Upper lobe of left lung (tissue), 5 donors: ENCODE results near the gene PITPNB.

- PRO-cap, 2 experiments: no peak in any of the 2 experiments
- RAMPAGE, long total RNA, 4 experiments: no peak in any of the 4 experiments
Measured at GRCh38 chr22:27110816-27111510, 489.2 kb downstream of the CRYBA4 start.

DNA sequence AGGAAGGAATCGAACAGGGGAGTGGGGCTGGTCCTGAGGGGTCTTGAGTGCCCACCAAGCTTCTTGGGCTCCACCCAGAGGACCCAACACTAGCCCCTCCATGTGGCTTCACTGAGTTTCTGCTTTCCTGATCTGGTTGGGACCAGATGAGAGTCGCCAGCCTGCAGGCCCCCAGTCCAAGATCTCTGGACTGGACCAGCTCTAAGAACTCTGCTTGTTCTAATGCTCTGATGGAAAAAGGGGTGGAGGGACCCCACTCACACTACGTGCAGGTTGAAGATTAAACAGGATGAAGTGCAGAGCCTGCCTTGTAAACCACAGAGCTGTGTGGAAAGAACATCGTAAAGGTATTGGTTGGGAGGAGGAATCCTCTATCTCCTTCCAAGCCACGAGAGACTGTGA, 581.5 kb downstream of the MN1 start:
- PRO-cap, 2 experiments: no peak in any of the 2 experiments
- RAMPAGE, long total RNA, 4 experiments: no peak in any of the 4 experiments

GRCh38 chr22:27651404-27651888, 150.1 kb downstream of the MN1 start:
- PRO-cap, 2 experiments: peak in 1 of 2 experiments; most common plus-strand start chr22:27651740 (in 1); most common minus-strand start chr22:27651596 (in 1)
- RAMPAGE, long total RNA, 4 experiments: no peak in any of the 4 experiments

GRCh38 chr22:27717963-27718668, 83.4 kb downstream of the MN1 start:
- PRO-cap, 2 experiments: peak in 1 of 2 experiments; most common plus-strand start chr22:27718533 (in 1); most common minus-strand start chr22:27718261 (in 1)
- RAMPAGE, long total RNA, 4 experiments: no peak in any of the 4 experiments

DNA sequence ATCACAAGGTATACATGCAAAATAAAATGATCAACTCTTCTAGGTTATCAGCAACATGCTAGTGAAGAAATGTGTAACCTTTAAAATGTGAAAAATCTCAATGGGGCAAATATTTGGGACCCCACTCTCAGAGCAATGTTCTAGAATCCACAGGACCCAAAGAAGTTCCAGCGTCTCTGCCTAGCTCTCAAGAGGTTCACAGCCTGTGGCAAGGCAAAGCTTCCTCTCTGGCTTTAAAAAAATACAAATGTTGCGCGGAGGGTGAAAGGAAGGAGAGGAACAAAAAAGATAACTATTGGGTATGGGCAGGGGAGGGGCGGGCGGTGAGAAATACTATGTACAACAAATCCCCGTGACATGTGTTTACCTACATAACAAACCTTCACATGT, 53.6 kb downstream of the PITPNB start:
- PRO-cap, 2 experiments: no peak in any of the 2 experiments
- RAMPAGE, long total RNA, 4 experiments: no peak in any of the 4 experiments

DNA sequence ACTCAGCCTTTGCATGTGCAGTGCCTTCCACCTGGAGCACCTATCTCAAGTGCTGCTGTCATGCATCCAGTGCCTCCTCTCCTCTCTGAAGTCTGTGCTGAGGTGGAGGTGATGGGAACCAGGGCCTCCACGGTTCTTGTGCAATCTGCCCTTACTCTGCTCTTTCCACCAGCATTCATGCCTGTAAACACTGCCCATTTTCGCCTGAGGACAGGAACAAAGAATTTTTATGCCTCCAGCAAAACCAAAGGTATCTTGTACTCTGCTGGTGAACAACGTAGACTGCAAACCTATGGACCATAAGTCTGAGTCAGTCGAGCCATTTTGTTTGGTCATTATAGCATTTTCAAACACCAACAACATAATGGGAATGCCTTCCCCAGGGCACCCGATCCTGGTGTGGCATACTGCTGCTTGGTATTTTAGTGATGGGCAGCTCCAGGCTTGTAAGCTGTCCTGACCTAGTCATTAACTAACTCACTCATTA, 26.9 kb downstream of the PITPNB start:
- PRO-cap, 2 experiments: no peak in any of the 2 experiments
- RAMPAGE, long total RNA, 4 experiments: no peak in any of the 4 experiments

- PRO-cap, 2 experiments: no peak in any of the 2 experiments
- RAMPAGE, long total RNA, 4 experiments: no peak in any of the 4 experiments
Measured at GRCh38 chr22:27907128-27908484, 11.4 kb downstream of the PITPNB start.

DNA sequence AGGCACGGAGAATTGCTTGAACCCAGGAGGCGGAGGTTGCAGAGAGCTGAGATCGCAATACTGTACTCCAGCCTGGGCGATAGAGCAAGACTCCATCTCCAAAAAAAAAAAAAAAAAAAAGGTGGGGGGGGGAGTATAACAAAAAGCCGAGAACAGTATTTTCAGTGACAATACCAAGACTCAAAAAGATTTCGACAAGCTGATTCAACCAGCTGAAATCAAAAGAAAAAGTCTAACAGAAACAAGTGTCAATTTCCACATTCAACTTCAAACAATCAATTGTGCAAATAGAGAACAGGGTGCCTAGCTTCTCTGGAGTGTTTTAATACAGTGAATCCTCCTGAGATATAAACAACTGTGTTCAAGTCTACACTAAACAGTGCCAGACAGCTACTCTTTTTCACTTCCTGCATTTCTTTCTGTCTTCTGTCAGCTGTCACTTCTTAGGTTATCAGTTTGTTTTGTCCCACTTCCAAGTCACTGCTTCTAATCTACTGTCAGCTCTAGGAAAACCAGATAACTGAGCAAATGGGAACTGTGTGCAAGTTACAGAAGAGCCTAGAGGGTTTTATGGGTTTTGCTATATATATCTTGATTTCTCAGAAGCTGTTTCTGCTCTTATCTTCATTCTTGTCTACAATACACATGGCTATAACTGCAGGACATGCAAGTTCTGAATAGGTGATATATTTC, 6.0 kb downstream of the PITPNB start:
- PRO-cap, 2 experiments: no peak in any of the 2 experiments
- RAMPAGE, long total RNA, 4 experiments: no peak in any of the 4 experiments

GRCh38 chr22:27918255-27919053, 602 bp downstream of the PITPNB start:
- PRO-cap, 2 experiments: peak in 2 of 2 experiments; most common plus-strand start chr22:27918910 (in 2); most common minus-strand start chr22:27918807 (in 2)
- RAMPAGE, long total RNA, 4 experiments: no peak in any of the 4 experiments

DNA sequence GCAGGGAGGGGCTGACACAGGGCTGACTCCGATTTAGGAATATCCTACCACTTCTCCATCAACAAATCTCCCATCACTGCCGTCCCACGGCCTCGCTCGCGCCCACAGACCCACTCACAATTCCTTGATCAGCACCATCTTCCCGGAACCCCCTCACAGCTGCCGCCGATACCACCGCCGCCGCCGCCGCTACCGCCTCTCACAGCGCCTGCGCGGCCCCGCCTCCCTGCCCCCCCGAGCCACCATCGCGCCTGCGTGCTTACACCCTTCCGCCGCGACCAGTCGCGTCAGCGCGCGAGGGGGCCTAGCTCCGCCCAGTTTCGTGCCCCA, at the start of gene PITPNB:
Gene PITPNB, minus strand, starts transcription at position 203 of the 330 bp plus-strand sequence.
- PRO-cap, 2 experiments: peak in 2 of 2 experiments; most common minus-strand start position 201 of the sequence (in 1)
- RAMPAGE, long total RNA, 4 experiments: start-site peak on the minus strand in 4 of 4 experiments, centred at positions 148 to 187 of the sequence, 37 to 142 reads per replicate

GRCh38 chr22:27930347-27930671, 11.3 kb upstream of the PITPNB start:
- PRO-cap, 2 experiments: no peak in any of the 2 experiments
- RAMPAGE, long total RNA, 4 experiments: no peak in any of the 4 experiments

DNA sequence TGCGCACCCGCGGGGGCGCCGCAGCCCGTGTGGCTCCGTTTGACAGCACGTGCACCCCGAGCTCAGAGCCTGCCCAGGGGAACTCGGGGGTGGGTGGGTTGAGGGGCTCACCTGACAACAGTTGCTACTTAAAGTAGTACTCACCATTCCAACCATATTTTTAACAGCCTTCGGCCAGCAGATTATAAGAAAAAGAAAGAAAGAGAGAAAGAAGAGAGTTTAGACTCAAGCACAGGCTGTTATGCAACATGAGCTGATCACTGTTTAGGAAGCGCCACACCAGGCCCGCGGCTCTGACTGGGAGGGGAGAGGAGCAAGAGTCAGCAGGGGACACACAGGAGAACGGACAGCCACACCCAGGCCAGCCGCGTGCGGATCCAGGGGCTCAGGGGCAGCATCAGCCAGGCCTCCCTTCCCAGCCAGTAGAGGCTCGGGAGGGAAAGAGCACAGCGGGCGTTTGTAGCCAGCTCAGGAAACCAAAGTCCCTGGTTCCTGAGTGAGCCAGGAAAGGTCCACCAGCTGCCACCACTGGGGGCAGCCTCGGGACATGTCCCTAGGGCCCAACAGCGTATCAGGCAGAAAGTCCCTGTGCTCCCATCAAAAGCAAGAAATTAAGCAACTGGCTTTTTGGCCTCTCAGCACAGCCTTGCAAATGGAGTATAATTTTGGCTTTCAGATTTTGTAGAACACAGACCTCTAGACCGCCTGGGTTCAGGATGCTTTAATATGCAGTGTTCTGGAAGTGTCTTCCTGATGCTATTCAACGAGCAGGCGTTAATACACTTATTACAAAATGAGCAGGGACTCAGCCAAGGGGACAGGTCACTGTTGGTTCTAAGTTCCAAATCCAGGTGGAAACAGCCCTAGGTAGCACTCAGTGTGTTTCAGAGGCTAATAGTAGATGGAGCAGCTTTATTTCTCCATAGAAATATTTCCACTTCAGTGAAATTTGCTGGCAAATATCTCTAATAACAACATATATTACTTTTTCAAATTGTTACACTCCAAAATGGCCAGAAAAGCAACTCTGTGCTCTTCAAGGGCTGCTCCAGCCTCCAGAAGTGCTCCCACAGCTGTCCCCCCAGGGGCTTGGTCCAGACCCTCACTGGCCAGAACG, 71.9 kb upstream of the PITPNB start:
- PRO-cap, 2 experiments: peak in 1 of 2 experiments; most common plus-strand start position 425 of the sequence (in 1); most common minus-strand start position 484 of the sequence (in 1)
- RAMPAGE, long total RNA, 4 experiments: no peak in any of the 4 experiments

- PRO-cap, 2 experiments: peak in 1 of 2 experiments; most common plus-strand start chr22:28567696 (in 1)
- RAMPAGE, long total RNA, 4 experiments: no peak in any of the 4 experiments
Measured at GRCh38 chr22:28567644-28567864, 112.1 kb downstream of the TTC28 start.

DNA sequence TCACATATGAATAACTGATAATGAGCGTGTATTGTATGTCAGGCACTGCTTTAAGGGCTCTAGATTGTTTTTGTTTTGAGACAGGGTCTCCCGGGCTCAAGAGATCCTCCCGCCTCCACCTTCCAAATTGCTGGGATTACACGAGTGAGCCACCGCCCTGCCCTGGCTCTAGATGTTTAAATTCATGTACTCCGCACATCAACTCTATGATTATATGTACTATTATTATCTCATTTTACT, 316 bp upstream of the CCDC117 start:
- PRO-cap, 2 experiments: no peak in any of the 2 experiments
- RAMPAGE, long total RNA, 4 experiments: no peak in any of the 4 experiments

- PRO-cap, 2 experiments: no peak in any of the 2 experiments
- RAMPAGE, long total RNA, 4 experiments: no peak in any of the 4 experiments
Measured at GRCh38 chr22:28885097-28885665, 1.8 kb downstream of the ZNRF3 start.

DNA sequence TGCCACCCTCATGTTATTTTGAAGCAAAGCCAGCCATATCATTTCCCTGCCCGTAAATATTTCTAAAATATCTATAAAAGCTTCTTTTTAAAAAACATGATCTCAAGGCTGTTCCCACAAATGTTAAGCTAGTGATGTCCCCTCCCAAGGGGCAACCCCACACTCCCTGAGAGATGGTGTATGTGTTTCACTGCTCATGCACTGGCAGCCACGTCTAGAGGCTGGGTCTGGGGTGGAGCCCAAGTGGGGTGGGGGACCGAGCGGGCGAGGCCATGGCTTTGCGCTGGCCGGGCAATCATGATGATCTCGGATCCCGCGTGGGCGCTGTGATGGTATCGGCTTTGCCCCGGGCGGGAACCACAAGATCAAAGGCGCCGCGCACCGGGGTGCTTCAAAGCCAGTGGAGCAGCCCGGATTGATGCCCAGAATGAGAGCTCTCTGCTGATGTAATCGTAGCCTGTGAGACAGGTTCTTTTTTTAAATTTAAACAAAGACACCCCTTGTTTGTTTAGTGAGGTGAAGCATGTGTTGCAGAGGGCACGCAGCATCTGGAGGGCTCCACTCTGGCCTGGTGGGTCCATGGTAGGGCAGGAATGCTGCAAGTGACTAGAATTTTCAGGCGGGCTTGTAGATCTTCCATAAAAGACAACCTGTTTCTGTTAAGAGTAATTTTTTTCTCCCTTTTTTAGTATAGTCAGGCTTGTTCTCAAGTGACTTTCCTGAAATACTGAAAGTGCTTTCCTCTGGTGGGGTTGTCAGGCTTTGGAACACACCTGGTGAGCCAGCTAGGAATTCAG, 40.5 kb downstream of the ZNRF3 start:
- PRO-cap, 2 experiments: no peak in any of the 2 experiments
- RAMPAGE, long total RNA, 4 experiments: no peak in any of the 4 experiments

DNA sequence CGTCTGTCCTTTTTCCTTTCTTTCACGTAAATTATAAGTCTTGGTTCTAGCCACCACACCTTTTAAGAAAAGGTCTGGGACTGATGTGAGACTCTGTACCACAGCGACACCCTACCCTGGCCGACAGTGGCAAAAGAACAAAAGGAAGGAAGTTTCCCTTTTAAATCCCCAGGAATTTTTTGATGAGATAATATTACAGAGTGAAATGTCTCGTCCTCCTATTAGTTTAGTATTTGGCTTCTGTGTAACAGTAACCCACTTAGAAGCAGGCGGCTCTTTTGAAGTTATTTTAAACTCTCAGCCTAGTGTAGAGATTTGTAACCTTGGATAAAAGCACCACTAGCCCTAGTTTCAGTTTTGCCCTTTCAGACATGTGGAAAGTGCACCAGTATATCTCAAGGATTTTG, 84.2 kb downstream of the C22orf31 start:
- PRO-cap, 2 experiments: no peak in any of the 2 experiments
- RAMPAGE, long total RNA, 4 experiments: no peak in any of the 4 experiments

DNA sequence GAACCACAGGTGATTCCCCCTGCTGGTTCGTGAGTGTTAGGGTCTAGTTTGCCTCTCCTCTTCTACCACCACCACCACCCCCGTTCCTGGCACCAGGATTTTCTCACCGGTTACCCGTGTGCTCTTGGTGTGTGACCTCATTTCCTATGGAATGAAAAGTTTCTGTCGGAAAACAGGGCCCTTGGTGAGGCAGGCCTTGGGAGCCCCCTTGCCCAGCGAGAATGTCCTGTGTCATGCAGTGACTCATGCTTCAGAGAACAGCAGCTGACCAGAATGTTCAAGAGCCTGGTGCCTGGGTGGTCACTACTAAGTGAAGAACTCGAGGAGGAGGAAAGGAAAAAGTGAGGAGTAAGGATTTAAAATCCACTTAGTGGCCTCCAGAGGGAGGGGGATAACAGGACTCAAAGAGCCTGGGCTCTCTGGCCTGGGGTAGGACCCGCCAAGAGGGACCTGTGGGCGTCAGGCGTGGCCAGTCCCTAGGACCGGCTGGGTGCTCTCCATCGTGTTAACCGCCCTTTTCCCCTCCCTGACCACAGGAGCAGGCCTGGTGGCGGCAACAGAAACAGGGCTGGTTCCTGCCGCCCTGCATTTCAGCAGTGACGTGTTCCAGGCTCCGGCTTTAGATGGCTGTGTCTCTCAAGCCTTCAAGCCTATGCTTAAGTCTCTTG, 30.2 kb downstream of the C22orf31 start:
- PRO-cap, 2 experiments: peak in 1 of 2 experiments; most common plus-strand start position 253 of the sequence (in 1); most common minus-strand start position 223 of the sequence (in 1)
- RAMPAGE, long total RNA, 4 experiments: no peak in any of the 4 experiments

- PRO-cap, 2 experiments: no peak in any of the 2 experiments
- RAMPAGE, long total RNA, 4 experiments: no peak in any of the 4 experiments
Measured at GRCh38 chr22:29093454-29093952, 20.7 kb downstream of the KREMEN1 start.

DNA sequence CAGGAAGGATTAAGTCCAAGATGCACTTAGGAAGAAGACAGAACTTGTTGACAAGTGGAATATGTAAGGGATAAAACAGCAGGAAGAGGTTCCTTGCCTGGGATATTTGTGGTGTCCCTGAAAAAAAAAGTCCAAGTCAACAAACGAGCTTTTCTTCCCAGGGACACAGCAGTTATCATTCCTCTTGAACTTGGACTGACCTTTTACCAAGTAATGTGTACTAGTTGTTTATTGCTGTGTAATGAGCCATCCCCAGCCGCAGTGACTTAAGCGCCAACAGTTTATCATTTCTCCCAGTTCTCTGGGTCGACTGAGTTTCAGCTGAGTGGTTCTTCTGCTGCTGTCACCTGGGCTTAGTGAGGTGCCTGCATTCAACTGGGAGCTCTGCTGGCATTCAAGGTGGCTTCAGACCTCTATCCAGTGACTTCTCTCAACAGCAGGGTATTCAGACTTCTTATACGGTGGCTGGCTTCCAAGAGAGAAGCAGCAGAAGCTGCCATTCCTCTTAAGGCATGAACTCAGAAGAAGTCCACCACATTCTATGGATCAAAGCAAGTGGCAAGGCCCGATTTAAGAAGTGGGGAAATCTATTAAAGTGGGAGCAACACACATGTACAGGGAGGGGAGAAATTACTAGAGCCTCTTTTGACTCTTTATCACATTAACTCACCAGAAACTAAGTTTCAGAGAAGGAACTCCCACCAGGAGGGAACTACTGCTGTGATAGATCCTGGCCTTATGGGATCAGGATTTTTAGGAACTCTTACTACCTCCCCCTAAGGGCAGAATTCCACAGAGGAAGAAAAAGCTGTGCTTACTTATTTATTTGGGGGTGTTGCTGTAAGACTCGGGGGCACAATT, 37.2 kb downstream of the KREMEN1 start:
- PRO-cap, 2 experiments: no peak in any of the 2 experiments
- RAMPAGE, long total RNA, 4 experiments: start-site peak on the plus strand in 1 of 4 experiments, centred at position 344 of the sequence, 5 reads per replicate